GM23338 (cell line): Measurements from ENCODE around the gene COX10.

GRCh38 chr17:10733542-10734175, 3.8 kb upstream of the TMEM220 start:
- PRO-cap: no peak
- RAMPAGE, long total RNA: no peak

- PRO-cap: no peak
- RAMPAGE, long total RNA: no peak
Measured at GRCh38 chr17:10772600-10772799, 31.4 kb downstream of the TMEM238L start.

DNA sequence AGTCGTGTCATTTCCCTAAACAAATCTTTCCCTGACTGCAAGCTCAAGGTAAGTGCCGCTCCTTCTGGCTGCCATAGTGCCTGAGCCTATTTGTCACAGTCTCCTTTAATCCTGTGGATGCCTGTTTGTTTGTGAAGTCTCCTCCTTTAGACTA, 26.8 kb downstream of the TMEM238L start:
- PRO-cap: no peak
- RAMPAGE, long total RNA: no peak

- PRO-cap: no peak
- RAMPAGE, long total RNA: no peak
Measured at GRCh38 chr17:10784810-10785140, 19.1 kb downstream of the TMEM238L start.

DNA sequence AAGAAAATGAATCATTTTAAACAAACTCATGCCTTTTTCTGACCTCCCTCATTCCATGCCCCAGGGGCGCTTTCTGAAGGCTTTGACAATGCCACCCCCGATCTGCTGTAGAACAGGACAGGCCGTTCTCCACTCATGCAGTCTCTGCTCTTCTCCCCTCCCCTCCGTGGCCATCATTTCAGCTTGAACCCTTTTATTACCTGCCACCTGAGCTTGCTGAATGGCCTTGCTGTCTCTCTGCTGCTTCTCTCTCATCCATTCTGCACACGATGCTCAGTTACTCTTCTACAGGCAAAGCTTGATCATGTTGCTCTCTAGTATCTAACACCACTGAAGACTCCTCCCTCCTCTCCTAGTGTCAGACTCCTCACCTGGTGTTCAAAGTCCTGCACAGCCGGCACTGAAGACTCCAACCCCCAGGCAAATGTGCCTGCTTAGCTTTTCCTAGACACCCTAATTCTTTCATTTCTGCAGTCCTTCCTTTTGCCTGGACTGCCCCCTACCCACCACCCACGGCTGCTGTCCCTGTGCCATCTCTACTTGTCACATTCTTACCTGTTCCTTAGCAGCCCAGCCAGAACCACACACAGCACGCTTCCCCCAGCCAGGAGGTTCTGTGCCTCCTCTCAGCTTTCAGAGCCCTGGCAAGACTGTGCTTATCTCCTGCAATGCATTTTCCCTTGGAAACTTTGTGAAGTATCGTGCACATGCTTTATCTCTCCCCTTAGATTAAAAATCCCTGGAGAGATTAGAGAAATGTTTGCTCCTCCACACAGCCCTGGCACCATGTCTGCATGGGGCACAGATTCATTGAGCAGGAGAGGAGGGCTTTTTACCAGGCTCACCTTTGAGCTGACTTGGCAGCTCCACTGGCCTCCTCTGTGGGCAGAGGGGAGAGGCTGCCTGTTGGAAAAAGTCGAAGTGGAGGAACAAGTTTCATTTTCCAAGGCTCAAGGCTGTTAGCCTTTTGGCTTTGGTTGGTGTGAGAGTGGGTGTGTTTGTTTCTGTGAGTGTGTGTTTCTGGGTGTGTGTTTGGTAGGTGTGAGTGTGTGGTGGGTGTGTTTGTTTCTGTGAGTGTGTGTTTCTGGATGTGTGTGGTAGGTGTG, 5.9 kb downstream of the TMEM238L start:
- PRO-cap: no peak
- RAMPAGE, long total RNA: no peak

GRCh38 chr17:10843732-10844165, 5.9 kb upstream of the PIRT start:
- PRO-cap: no peak
- RAMPAGE, long total RNA: no peak

DNA sequence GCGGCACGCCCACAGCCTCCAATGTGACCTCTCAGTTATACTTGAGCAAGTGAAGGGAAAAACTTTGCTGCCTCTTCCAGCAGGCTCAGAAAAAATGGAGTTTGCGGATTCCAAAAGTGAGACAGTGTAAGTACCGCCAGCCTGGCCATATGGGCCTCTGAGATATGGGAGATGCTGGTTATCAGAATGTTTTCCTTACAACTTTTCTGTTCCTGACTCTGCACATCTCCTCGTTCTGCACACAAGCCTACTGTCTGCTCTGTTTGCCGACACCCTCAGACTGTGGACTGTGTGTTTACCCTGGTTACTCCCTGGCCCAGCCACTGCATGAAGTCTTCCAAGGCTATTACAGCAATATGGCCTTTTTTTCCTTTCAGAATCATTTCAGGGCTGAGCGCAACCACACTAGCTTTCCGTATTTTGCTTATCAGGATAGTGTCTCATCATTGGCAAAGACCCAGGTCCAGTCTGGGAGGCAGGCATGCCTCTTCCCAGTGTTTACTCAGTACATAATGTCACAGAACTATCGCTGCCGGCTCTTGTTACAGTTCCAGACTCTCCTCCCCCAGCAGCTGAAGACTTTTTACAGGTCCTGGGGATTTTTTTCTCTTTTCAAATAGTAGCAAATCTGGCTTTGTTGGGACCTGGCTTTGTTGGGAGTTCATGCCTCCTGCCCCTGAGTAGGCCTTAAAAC, 10.1 kb downstream of the DNAH9 start:
- PRO-cap: no peak
- RAMPAGE, long total RNA: no peak

DNA sequence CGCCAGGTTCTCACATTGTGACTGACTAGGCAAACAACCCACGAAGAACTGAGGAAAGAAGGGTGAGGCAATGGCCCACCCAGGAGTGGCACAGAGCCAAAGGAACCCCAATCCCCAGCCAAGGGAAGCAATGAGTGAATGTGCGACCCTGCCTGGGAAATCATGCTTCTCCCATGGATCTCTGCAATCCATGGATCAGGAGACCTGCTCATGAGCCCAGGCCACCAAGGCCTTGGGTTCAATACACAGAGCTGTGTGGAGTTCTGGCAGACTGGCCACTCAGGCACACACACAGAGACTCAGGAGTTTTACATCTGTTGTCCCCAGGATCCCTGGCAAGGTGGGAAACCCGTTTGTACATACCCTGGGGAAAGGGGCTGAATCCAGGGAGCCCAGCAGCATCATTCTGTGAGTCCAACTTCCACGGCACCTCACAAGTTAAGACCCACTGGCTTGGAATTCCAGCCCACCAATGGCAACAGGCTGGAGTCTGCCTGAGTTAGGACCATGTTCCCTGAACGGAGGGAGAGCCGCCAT, 129.6 kb downstream of the MAP2K4 start:
- PRO-cap: no peak
- RAMPAGE, long total RNA: no peak

DNA sequence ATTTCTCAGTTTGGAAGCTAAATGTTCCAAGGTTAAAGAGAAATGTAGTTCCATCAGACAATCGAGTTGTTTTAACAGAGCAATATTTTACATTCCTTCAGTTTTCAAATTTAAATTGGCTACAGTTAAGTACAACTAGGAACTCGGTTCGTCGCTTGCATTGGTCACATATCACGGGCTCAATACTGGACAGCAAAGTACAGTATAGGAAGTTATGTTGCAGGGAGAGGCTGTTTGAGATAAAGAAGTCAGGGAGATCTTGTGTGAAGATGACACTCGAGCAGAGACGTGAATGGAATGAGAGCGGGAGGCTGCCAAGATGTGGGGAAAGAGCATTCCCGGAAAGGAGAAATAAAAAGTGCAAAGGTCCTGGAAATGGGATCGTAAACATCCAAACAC, 43.1 kb upstream of the MYOCD start:
- PRO-cap: no peak
- RAMPAGE, long total RNA: no peak

DNA sequence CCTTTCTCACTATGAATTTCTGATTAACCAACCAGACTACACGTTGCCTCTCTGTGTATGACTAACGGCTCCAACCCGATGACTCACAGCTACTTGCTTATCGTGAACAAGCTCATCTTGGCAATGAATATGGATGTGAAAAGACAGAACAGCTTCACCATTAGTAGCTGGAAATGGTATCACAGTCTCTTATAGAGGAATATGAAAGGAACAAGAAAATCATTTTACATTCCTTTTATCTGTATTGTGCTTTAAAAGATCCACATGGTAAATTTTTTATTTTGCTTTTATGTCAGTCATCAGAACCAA, 23.7 kb upstream of the ARHGAP44 start:
- PRO-cap: no peak
- RAMPAGE, long total RNA: no peak

- PRO-cap: no peak
- RAMPAGE, long total RNA: no peak
Measured at GRCh38 chr17:12831178-12831432, 41.8 kb downstream of the ARHGAP44 start.

- PRO-cap: no peak
- RAMPAGE, long total RNA: no peak
Measured at GRCh38 chr17:13353497-13353918, 248.2 kb downstream of the HS3ST3A1 start.

GRCh38 chr17:14068934-14070199, at the start of gene COX10:
Gene COX10, plus strand, starts transcription at chr17:14069504.
- PRO-cap: bidirectional peak, plus-strand start at chr17:14069515, minus-strand start at chr17:14069479; bidirectional peak, plus-strand start at chr17:14069781, minus-strand start at chr17:14069783; unidirectional peak, minus-strand start at chr17:14070003; unidirectional peak, minus-strand start at chr17:14070193
- RAMPAGE, long total RNA: start-site peak on the plus strand at chr17:14069511-14069571, 1,381 and 432 reads in 2 replicates

DNA sequence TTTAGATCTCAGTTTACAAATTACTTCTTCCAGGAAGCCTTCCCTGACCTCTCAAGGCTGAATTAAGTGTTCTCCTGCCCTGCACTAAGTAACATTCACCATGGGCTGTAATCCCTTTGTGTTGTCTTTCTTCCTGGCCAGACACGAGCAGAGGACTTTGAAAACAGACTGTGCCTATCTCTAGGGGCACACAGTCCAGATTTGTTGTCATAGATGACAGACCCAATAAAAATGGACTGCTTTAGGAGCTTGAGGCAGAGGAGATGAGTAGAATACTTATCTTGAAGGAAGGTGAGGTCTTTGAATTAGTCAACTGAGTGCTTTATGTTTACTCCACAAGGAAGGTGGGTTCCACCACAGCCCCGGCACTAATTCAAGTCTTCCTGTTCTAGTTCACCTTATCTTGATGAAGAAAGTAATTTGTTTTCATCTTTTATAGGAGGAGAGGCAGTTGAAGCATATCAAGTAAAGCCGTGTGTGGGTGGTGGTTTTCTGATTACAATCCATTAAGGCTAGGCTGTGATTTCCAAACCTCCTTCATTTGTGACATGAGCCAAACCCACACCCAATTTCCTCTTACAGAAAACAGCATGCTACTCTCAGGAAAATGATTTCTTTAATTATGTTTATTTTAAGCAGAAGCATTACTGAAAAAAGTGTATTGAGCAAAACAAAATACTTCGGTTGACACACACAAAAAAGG, 35.6 kb downstream of the CDRT15 start:
- PRO-cap: no peak
- RAMPAGE, long total RNA: no peak

GRCh38 chr17:14299084-14300032, 1.5 kb upstream of the HS3ST3B1 start:
- PRO-cap: bidirectional peak, plus-strand start at chr17:14299515, minus-strand start at chr17:14299375; bidirectional peak, plus-strand start at chr17:14299744, minus-strand start at chr17:14299619
- RAMPAGE, long total RNA: no peak

GRCh38 chr17:14332291-14332865, 31.5 kb downstream of the HS3ST3B1 start:
- PRO-cap: no peak
- RAMPAGE, long total RNA: no peak

- PRO-cap: no peak
- RAMPAGE, long total RNA: no peak
Measured at GRCh38 chr17:14373705-14374598, 73.1 kb downstream of the HS3ST3B1 start.

- PRO-cap: no peak
- RAMPAGE, long total RNA: no peak
Measured at GRCh38 chr17:15473663-15474089, 6.3 kb upstream of the CDRT4 start.

- PRO-cap: no peak
- RAMPAGE, long total RNA: no peak
Measured at GRCh38 chr17:15867258-15867611, 77.7 kb upstream of the ADORA2B start.

GRCh38 chr17:15945583-15946545, 934 bp downstream of the ADORA2B start:
- PRO-cap: no peak
- RAMPAGE, long total RNA: no peak